ENCODE measurements around the genes ME1 and HTR1E.

DNA sequence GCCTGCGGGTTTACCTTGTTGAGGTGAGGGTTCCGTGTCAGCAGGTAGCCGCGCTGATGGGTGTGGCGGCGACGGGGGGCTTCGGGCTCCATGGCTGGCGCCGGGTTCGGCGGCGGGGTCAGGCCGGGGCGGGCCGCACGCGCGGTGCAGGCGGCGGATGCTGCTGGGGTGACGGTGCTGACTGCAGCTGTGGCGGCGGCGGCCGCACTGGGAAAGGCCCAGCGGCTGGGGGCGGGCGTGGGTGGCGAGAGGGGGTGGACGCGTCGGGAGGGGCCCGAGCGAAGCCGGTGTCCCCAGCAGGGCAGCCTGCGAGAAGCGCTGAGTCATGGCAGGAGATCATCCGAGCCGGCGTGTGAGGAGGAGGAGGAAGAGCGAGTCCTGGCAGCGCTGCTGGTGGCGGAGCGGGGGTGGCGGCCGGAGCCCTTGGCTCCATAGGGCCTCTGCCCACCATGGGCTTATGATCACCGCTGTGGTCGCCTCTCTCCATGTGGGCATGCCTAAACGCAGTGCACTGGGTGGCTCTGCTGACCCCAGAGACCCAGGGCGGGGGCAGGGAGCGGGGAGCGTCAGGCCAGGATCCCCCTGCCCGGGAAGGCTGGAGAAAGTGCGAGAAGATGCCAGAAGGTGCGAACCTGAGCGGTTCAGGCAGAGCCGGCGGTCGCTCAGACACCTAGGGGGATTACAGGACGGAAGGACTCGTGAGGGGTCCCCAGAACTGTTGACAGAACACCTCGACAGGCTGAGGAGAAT lies at the start of gene ME1:
Gene ME1 (minus strand): TSS at position 189 of the 750 bp plus-strand sequence.
- RRBS, result 21% methylated on average over 17 of the region's 63 CpGs

DNA sequence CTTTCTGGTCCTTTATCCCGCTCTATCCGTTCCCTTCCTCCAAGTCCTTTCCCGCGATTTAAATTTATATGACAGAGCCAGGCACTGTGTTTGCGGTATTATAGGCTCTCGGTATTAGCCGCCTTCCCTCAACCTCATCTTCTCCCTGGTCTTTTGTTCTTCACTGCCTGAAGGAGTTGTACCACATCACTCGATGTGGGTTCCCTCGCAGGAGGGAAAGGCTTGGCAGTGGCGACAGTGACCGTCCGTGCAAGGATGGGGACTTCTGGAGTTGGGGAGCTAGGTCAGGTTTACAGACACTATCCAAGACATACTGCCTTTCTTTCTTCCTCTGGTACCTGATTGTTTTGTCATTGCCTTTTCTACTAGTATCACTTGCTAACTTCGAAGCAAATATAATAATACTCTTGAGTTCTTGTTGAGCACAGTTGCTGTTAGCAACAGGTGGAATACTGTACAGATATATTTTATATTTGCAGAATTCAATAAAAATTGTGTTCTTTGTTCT lies 631 bp downstream of the CYB5R4 start:
- RRBS, result no CpG with 5 or more reads among the region's 13 CpGs

DNA sequence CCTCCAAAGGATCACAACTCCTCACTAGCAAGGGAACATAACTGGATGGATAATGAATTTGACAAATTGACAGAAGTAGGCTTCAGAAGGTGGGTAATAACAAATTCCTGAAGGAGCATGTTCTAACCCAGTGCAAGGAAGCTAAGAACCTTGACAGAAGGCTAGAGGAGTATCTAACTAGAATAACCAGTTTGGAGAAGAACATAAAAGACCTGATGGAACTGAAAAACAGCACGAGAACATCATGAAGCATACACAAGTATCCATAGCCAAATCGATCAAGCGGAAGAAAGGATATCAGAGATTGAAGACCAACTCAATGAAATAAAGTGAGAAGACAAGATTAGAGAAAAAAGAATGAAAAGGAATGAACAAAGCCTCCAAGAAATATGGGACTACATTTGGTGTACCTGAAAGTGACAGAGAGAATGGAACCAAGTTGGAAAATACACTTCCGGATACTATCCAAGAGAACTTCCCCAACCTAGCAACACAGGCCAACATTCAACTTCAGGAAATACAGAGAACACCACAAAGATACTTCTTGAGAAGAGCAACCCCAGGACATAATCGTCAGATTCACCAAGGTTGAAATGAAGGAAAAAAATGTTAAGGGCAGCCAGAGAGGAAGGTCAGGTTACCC lies 84.2 kb downstream of the CYB5R4 start:
- RRBS, result no CpG with 5 or more reads among the region's 5 CpGs

GRCh38 chr6:83993029-83993419 lies 40.5 kb upstream of the MRAP2 start:
- RRBS, result no CpG with 5 or more reads among the region's 2 CpGs

DNA sequence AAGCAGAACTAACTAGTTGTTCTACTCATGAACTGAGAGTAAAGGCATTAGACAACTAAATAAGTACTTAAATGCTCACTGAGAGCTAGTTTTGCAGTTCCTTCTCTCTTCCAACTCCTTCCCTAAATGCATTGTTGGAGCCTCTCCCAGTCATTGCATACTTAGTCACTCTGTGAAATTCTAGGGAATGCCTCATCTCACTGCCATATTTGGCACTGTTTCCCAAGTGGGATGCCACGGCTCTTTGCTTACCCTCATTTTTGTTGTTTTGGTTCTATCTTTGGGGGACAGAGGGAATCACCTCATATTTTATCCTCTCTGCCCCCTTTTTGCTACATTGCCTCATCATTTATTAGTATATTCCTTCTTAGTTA lies 183.9 kb upstream of the CEP162 start:
- RRBS, result no CpG with 5 or more reads among the region's 1 CpG

- RRBS, result 3% methylated on average over 46 of the region's 87 CpGs
Measured at GRCh38 chr6:84774191-84775154, 10.1 kb upstream of the TBX18 start.

DNA sequence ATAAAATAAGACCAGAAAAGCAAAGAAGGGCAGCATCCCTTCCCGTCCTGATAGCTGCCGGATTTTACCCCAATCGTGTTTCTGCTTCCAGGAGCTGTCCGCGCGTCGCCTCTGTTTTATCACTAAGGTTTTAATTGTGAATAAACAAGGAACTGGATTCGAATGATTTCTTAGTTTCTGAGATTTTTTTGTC lies 708 bp upstream of the NT5E start:
- RRBS, result no CpG with 5 or more reads among the region's 8 CpGs

- RRBS, result no CpG with 5 or more reads among the region's 9 CpGs
Measured at GRCh38 chr6:85449472-85449653, 520 bp upstream of the NT5E start.

DNA sequence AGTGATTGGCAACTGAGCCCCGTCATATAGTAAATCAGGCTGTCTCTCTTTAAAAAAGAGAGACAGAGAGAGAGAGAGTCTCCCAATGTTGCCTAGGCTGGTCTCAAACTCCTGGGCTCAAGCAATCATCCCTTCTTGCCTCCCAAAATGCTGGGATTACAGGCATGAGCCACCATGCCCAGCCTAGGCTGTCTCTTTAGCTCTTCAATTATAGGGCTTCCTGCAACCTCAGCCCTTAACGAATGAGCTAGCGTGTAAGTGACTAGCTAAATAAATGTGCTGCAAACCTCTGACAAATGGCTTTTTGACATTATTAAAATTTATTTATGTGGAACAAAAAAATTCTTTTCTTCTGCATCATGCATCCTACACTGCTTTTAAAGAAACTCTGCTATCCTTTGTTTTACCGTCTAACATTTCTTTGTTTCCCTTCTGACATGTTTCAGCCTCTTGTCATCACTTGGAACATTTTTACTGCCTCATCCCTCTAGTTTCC lies 9.2 kb downstream of the NT5E start:
- RRBS, result no CpG with 5 or more reads among the region's 4 CpGs

GRCh38 chr6:85461012-85461687 lies 11.3 kb downstream of the NT5E start:
- RRBS, result no CpG with 5 or more reads among the region's 2 CpGs

GRCh38 chr6:85611479-85612681 lies 18.2 kb upstream of the SNX14 start:
- RRBS, result no CpG with 5 or more reads among the region's 3 CpGs

DNA sequence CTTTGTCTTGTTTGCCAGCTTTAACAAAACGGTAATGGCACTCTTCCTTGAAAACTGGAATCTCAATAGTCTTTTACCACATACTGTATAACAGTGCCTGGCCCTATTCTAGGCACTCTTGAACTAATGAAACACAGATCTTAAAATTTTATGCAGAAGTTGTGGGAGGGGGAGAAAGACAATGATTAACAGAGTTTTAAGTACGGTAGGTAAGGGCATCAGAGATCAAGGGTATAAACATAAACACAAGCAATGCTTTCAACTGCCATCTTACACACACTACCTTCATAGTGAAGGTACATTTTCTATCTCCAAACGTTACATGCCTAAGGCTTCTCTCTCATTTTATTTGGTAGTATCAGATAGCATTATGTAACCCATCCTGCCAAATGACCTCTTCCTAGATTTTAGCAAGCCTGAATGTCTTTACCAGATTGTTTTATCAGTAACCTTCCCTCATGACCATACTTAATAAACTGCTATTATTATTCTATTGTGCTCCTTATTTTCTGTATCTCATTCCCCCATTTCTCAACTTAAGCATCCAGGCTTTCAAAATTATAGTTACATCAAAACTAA lies 33.7 kb upstream of the SYNCRIP start:
- RRBS, result no CpG with 5 or more reads among the region's 3 CpGs

GRCh38 chr6:85966825-85967270 lies 324.2 kb upstream of the SYNCRIP start:
- RRBS, result no CpG with 5 or more reads among the region's 5 CpGs

- RRBS, result 6% methylated on average over 23 of the region's 66 CpGs
Measured at GRCh38 chr6:86936937-86938075, at the start of gene HTR1E. Gene HTR1E, plus strand, starts transcription at chr6:86937528.

DNA sequence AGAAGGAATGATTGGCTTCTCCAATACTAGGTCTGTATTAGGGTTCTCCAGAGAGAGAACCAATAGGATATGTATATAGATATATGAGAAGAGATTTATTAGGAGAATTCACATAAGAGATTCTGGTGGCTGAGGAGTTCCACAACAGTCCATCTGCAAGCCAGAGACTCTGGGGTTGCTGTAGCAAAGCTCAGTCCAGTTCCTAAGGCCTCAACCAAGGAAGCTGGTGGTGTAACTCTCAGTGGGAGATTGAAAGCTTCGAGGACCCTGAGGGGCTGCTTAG lies 29.1 kb downstream of the ZNF292 start:
- RRBS, result no CpG with 5 or more reads among the region's 1 CpG

- RRBS, result no CpG with 5 or more reads among the region's 1 CpG
Measured at GRCh38 chr6:87221031-87221633, 65.8 kb downstream of the ZNF292 start.

- RRBS, result no CpG with 5 or more reads among the region's 3 CpGs
Measured at GRCh38 chr6:87264383-87264956, 57.9 kb upstream of the SMIM8 start.

DNA sequence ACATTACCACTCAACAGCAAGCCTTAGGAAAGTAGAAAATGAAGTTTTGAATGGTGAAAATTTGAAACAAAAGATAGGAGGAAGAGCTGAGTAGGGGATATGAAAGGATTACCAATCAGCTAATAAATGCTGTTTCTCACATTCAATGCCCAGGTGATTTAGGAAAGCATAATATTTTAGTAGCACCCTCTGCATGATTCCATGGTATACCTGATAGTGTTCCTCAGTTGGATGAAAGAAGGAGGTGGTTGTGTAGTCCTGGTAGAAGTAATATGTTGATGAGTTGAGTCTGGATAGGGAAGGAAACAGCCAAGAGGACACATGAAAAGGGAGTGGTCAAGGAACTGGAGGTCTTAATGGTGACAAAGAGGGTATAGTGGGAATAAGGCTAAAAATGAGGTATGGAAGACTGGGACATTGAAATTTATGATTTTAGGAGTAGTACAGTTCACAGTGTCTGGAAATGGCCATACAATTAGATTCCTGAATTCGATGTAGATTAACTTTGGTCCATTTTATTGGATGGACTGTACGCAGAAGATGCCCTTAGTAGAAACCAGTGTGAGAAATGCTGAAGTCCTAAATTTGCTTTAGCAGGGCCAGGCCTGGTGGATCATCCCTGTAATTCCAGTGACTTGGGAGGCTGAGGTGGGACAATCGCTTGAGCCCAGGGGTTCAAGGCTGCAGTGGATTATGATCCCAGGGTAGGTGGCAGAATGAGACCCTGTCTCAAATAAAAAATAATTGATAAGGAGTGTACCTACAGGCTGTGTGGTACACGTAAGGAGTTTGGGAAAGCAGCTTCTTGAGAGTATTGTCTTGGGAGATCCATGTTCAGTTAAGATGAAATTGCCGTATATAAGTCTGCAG lies 49.3 kb upstream of the SMIM8 start:
- RRBS, result no CpG with 5 or more reads among the region's 5 CpGs

- RRBS, result no CpG with 5 or more reads among the region's 2 CpGs
Measured at GRCh38 chr6:87573962-87574895, 15.6 kb downstream of the RARS2 start.

Measured in AG09319 (cell line).